SUDHL5 (cell line): Measurements from ENCODE around the genes PHTF1 and CASQ2.

DNA sequence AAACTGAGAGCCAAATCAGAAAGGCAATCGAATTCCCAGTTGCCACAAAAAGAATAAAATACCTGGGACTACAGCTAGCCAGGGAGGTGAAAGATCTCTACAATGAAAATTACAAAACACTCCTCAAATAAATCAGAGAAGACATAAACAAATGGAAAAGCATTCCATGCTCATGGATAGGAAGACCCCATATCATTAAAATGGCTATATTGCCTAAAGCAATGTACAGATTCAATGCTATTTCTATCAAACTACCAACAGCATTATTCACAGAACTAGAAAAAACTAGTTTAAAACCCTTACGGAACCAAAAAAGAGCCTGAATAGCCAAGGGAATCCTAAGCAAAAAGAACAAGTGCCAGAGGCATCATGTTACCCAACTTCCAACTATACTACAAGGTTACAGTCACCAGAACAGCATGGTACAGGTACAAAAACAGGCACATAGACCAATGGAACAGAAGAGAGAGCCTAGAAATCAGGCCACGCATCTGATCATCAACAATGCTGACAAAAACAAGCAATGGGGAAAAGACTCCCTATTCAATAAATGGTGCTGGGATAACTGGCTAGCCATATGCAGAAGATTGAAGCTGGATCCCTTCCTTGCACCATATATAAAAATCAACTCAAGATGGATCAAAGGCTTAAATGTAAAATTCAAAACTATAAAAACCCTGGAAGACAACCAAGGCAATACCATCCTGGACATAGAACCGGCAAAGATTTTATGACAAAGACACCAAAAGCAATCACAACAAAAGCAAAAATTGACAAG lies 70.8 kb downstream of the MAGI3 start:
- PRO-cap, result no peak

GRCh38 chr1:113706577-113707299 lies 52.5 kb downstream of the PHTF1 start:
- PRO-cap, result no peak

- PRO-cap, result bidirectional peak, plus-strand start at chr1:113759645, minus-strand start at chr1:113759473; bidirectional peak, plus-strand start at chr1:113760013, minus-strand start at chr1:113759996
Measured at GRCh38 chr1:113759350-113760484, at the start of gene PHTF1. Gene PHTF1 (minus strand): TSS chr1:113759486.

- PRO-cap, result no peak
Measured at GRCh38 chr1:113760485-113760850, 1.2 kb upstream of the PHTF1 start.

GRCh38 chr1:113901645-113902153 lies 2.9 kb downstream of the AP4B1 start:
- PRO-cap, result no peak

GRCh38 chr1:113930156-113930814 lies 1.2 kb downstream of the HIPK1 start:
- PRO-cap, result bidirectional peak, plus-strand start at chr1:113930250, minus-strand start at chr1:113930122; bidirectional peak, plus-strand start at chr1:113930461, minus-strand start at chr1:113930438

GRCh38 chr1:113963121-113963646 lies 16.1 kb upstream of the OLFML3 start:
- PRO-cap, result no peak

GRCh38 chr1:113974163-113974969 lies 4.9 kb upstream of the OLFML3 start:
- PRO-cap, result no peak

DNA sequence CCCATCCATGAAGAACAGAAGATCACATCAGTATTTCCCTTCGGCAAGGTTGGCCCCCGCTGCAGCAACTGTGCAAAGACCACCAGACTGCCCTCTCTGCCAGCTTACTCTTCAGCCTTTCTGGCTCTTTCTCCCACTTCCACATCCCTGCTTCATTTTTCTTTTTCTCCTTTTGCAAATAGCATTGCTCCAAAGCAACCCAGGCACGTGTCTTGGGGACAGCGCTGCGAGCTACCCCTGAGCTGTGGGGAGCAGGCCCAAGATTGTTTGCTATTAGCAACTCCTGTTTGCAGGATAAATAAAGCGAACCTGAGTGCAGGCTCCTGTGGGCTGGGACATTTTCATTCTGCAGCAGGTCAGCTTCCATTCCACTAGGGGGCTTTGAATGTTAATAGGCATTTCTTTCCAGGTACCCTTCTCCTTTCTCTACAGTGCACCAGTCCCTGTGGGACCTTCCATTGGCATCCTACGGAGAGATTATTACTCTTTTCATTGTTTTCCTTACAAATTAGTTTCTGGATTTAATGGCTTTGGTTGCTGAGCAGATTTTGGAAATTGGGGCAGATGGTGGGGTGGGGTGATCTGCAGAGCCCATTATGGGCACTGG lies 53.9 kb downstream of the OLFML3 start:
- PRO-cap, result no peak

DNA sequence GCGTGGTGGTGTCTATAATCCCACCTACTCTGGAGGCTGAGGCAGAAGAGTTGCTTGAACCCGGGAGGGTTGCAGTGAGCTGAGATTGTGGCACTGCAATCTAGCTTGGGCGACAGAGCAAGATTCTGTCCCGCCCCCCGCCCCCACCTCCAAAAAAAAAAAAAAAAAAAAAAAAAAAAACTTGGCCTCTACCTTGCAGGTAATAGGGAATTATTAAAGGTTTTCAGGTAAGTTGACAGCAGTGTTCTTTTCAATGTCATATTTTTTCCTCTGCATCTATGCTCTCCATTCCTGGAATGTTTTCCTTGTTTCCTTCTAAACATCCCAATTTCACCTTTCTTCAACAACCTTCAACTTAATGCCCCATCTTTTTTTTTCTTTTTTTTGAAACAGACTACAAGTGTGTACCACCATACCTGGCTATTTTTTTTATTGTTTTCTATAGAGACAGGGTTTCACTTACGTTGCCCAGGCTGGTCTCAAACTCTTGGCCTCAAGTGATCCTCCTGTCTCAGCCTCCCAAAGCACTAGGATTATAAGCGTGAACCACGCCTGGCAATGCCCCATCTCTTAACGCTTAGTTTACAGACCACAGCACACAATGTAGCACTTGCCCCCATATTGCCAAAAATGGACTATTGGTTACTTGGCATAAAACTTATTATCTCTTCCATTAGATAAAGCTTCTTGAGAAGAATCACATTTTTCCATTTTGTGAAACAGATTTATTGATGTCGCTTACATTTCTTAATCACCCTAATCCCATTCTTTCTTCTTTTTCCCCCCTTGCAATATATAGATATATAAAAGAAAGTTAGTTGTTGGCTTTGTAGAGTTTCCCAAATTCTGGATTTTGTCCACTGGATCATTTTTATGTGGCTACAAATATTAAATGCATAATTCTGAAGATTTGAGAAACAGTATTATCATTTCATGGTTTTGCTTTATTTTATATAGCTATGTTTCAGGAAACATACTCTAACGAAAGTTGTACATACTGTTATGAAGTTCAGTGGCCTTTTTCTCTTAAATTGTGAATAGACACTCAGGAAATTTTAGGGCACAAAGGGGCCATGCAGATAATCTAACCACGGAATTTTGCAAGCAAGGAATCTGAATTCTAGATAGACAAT lies 8.1 kb downstream of the BCAS2 start:
- PRO-cap, result no peak

DNA sequence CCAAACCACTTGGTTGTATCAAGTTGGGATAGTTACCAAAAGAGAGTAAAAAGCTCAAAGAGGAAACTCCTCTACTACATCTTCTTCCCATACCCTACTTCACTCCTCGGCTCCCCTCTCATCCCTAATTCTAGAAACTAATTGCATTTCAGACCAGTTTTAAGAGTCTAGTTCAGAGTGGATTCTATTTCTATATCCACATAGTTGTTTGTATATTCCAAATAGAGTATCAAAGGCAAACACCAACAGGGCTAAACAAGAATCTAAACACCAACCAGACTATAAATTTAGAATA lies 29.8 kb upstream of the BCAS2 start:
- PRO-cap, result no peak

DNA sequence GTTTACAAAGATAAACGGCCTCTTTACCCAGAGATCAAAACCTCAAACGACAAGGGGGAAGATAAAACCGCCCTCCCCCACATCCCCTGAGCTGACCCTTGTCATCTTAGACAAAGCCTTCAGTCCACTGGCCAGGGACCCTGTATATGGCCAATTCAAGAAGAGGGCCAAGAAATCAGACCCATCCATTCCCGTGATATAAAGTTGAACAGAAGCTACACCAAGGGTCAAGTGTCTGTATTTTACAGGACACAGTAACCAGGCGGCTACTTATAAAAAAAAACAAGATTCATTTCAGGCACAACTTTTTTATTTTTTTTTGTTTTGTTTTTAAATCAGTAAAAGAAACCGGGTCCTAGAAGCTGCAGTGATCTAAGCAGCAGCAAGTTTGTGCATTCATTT lies 430 bp upstream of the NRAS start:
- PRO-cap, result no peak

DNA sequence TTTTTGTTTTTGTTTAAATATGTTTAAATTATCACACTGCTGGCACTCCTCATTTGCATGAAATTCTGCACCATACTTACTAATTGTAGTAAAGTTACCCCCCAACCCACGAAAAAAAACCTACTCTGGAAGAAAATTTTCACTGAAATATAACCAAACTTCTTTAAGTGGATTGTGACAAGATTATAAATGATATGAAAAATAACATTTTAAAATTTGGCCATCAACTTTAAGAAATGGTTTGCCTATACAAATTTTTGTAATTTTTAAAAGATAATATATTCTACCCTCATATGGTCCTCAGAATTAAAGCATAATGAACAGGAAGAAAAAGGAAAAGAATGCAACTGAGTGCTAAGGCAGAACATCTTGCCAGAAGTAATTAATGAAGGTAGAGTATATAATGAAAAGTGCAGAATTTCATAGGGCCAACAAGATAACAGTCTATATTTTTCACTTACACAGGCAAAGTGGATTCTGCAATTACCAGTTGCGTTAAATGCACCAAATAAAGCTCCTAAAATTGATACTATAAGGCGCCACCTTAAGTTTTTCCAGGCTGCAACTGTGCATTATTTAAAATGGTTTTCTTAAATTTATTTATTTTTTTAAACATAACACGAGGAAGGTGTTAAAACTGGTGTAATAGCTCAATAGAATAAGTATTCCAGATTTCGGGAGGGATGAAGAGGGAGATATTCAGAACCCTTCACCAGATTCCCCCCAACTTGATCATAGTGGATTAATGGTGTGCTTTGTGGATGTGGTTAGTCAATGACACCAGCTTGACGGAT lies 1.0 kb upstream of the NRAS start:
- PRO-cap, result no peak

- PRO-cap, result no peak
Measured at GRCh38 chr1:114726770-114727304, 10.3 kb upstream of the NRAS start.

DNA sequence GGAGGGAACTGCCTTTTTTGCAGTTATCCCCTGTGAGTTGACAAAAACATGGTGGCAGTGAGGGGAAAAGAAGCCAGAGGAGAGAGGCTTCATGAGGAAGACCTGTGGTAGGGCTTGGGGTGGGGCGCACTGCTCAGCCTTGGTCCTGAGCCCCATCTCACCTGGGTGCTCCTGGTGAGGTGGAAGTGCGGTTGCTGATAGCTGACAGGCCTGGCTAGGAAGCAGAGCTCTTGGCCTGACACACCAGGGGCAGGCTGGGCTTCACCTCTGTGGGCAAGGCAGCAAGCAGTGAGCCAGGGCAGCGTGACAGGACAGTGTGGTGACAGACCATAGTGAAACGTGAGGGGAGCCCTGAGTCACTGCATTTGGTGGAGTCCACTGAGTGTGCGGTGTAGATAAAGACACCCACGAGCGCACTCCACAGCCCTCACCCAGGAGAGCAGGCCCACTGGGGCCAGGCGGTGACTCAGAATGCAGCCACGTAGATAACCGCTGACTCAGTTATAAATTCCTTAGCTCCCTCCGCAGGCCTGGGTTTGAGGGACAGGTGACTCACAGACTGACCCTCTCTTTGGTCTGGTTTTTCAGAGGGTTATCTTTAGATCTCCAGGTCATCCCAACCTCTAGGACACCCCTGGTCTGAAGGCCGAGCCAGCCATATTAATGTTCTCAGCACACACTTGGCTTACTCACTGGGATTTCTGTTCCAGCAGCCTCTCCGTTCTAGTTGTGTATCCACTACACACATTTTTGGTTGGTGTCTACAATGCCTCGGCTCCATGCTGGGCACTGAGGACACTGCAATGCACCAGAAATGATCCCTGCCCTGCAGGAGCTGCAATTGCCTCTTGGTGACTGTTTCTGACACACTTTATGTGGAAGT lies 90.1 kb upstream of the TSPAN2 start:
- PRO-cap, result no peak

DNA sequence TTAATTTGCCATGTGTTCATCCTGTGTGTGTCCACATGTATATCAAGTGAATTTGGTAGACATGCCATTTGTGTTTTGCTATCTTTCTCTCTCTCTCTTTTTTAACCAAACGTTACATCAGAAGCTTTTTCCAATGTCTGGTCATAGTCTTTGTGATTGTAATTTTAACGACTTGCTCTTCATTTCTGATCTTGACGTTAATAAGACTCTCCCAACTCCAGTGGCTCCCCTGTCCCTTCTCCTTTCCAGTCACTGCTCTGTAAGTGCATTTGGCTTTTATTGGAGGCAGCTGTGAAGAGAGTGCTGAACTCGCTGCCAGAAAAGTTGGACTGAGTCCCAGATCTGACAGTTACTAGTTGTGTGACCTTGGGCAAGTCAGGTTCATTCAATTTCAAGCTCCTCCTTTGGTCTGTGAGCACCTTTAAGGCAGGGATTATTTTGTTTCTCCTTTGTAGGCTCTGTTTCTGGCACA lies 109.6 kb upstream of the TSPAN2 start:
- PRO-cap, result no peak

DNA sequence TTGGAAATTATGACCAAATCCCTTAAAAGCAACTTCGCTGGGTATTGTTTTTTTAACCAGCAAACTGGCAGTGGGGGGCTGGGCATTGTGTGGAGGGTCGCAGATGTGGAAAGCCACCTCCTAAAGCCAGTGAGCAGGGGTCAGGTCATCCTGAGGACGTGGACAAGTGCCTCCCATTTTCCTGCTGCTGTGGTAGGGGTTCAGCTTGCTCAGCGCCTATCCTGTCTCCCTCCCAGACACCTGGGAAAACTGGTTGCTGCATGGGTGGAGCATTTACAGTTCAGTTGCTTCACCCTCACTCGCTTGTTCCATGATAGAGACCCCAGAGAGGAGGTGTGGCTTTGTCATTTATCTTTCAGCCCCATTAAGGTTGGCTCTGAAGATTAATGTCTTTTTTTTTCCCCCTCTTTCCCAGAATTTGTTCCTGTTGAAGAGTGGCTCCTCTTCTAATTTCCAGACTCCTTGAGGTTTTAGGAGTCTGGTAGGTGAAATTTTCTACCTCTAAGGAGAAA lies 9.1 kb downstream of the VANGL1 start:
- PRO-cap, result no peak

DNA sequence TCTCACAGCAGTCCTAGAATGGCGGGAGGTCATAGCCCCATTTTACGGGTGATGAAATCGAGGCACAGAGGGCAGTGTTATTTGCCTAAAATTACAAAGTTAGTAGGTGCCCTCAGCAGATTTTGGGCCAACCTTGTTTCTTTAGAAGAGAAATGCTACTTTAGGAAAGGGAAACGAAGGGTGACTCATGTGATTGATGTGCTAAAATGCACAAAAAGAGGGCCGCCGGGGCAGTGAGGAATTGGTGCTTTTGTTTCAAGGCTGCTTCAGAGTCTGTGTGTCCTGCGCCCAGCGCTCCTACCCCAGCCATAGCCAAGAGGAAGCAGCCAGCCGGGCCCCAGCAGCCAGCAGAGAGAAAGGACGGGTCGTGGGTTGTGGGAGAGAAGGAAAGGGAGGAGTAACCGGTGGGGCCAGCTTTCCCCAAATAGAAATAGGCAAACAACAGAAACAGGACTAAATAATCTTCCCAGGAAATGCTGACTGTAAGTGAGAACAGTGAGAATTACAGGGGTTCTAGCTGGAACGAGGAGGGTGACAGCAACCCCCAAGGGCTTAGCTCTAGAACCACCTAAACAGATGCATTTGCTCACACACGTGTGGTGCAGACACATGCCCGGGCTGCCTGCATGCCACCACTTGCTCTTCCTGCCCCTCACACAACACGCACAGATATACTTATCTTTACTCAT lies 13.2 kb downstream of the VANGL1 start:
- PRO-cap, result no peak

DNA sequence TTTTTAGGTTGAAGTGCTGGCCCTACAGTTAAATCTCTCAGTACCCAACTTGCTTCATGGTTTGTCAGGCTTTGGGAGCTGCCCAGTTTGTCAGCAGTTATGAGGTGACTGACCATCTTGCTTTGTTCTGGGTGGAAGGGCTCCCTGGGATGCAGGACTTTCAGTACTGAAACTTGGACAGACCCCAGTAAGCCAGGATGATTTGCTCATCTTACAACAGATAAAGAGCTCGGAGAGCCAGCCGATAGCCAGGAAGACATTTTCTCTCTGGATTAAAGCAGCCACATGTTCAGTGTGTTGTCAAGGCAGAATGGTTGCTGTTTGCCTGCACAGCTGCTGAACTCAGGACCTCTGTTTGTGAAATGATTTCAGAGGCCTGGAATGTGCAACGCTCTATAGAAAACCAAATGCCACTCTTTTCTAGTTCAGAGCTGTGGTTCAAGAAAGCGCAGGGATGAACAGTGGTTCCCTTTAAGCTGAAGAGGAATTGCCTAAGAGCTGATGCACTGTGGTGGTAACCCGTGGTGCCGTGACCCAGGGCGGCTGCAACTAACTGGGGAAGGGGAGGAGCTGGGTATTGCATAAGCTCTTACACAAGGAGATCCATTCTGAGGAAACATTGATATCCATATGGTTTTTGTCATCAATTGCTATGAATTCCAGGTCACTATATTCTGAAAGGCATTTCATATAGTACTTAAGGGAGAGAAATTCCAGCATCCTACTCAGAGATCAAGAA lies 40.7 kb downstream of the CASQ2 start:
- PRO-cap, result no peak

DNA sequence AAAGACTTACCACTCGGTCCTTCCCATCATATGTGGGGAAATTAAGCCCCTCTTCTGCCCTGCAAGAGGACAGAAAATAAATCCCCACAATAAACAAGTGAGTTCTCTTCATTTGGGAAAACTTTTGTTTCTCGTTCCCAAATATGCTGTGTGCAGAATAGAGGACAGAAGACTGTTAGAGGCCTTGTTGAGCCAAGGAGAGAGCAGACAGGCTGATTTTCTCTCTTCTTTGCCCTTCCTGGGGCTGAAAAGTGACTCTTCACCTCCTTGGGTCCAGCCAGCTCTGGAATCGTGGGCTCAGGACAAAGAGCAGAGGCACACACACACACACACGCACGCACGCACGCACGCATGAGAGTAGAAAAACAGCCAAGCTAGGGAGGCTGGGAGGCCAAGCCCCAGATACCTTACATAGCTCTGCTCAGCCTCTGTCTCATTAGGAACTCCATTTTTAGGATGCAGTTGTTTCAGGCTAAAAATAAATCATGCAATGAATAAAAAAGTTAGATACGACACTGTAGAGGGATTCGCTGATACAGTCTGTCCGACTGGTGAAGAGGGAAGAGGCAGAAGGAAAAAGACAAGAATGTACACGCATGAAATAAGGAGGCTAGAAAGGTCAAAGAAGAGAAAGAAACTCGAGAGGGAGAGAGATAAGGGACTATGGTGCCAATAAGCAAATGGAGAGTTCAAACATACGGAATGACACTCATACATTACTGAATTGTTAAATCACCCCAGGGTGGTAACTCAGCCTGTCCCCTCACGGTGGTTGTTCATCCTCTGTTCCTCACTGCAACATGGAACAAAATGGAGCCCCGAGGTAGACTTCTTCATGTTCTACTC lies at the start of gene CASQ2:
Gene CASQ2 (minus strand): TSS at position 285 of the 846 bp plus-strand sequence.
- PRO-cap, result no peak